SK-N-DZ (cell line): ENCODE measurements around the genes UPF3B, RHOXF2B, CT47A10 and STAG2.

DNA sequence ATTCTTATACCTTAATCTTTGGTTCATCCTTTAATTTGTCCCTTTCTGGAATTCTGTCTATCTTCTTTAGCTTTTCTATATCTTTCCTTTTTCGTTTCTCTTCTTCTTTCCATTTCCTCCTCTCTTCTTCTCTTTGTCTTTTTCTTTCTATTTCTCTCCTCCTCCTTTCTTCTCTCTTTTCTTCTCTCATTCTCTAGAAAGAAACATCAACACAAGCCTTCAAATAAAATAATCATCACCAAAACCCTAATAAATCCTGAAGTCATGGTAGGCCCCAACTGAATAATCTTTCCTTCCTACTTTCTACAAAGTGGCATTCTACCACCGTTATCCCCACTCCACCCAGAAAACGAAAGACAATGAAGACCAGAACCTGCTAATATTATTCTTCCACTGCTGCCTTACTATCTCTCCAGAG, 11.7 kb downstream of the UPF3B start:
RAMPAGE:
- cytosol, long total RNA, result no peak
- nucleus, long total RNA, result no peak

DNA sequence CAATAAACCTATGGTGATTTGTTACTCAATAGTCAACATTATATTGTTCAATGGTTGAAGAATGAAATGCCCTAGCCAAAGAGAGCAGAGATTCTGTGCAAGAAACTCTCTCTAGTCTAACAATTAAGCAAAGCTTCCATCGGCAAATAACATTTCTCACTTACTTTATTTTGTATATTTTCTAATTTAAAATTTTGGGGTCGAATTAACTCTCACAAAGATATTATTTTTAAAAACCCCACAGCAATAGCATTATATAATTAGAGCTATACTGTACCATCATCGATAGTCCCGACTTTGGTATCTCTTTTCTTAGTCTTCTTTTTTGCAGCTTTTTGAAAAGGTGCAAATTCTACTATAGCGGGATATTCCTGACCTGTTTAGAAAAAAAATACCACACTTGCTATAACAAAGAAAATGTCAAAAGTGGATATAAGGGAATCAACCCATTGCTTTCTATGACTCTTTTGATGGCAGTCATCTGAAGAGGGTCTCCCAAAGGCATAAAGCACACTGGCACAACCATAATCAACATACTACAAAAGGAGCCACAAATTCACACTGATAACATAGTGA, 7.8 kb downstream of the UPF3B start:
RAMPAGE:
- cytosol, long total RNA, result no peak
- nucleus, long total RNA, result no peak

DNA sequence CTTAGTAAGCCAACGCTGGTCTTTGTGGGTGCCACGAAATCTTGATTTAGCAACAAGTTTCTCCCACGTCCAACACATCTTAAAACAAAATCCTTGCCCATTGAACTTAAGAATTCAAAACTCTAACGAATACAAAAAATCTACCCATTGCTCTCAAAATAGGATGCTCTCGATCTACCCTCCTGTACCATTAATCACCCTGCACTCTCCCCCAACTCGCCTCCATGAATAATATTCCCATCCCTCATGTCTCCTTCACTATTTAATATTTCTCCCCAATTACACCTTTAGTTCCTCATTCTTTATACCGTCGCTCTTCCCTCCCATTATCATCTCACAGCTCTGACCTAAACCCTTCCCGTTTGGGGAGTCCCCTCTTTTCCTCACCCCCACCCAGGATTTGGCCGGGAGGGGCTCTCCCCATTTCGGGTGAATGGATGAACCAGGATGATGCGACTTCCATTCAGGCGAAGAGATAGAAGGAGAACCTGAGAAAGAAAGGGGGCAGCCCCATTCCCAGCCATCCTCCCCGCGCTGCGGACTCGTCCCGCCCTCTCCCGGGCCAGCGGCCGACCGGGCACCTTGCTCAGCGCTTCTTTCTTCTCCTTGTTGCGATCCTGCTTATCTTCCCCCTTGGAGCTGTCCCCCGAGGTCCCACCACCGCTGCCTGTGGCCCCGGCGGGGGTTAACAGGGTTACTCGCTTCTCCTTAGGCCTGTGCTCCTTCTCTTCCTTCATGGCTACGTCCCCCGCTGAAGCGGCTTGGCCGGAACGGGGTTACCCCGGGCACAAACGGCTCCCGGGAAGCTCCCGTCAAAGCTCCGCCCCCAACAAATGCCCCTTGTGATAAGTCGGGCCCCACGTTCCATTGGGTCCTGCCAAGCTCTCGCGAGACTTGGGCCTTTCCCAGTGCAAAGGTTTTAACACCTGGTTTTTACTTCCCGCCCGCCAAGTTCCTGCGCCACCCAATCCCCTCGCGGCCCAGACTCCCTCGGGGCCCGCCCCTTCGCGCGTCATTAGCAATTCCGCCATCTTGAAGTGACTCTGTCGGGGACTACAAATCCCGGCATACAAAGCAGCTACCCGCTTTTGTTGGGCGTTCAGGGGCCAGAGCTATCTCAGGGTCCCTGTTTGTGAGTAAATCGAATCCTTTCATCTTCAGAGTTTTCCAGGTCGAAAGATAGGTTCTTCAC, at the start of gene UPF3B:
Gene UPF3B (minus strand): TSS at position 772 of the 1,192 bp plus-strand sequence.
RAMPAGE:
- cytosol, long total RNA, result start-site peak on the minus strand centred at position 784 of the sequence, 68 bp wide, 510 and 712 reads in 2 replicates
- nucleus, long total RNA, result start-site peak on the minus strand centred at position 782 of the sequence, 66 bp wide, 623 and 404 reads in 2 replicates

GRCh38 chrX:120077589-120077880, at the start of gene RHOXF2B:
TSS of gene RHOXF2B (minus strand) at chrX:120077690.
RAMPAGE:
- cytosol, long total RNA, result no peak
- nucleus, long total RNA, result no peak

DNA sequence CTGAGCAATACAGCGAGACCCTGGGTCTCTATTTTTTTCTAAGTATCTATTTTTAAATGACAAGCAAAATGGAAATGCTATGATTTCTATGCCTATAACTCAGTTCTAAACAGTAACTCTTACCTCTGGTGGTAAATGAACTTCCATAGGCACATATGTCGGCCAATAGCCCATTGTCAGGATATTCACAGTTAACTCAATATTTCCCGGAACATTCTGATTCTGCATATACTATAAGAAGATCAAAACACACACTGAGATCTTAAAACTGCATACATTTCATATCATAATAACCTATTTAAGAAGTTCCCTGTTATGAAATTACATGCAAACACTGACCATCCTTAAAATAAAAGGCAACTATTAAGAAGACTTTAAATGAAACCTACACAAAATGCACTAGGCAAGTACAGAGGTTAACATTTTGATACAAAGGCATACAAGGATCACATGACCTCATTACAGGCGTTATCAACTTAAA, 23.9 kb downstream of the CUL4B start:
RAMPAGE:
- cytosol, long total RNA, result no peak
- nucleus, long total RNA, result no peak

DNA sequence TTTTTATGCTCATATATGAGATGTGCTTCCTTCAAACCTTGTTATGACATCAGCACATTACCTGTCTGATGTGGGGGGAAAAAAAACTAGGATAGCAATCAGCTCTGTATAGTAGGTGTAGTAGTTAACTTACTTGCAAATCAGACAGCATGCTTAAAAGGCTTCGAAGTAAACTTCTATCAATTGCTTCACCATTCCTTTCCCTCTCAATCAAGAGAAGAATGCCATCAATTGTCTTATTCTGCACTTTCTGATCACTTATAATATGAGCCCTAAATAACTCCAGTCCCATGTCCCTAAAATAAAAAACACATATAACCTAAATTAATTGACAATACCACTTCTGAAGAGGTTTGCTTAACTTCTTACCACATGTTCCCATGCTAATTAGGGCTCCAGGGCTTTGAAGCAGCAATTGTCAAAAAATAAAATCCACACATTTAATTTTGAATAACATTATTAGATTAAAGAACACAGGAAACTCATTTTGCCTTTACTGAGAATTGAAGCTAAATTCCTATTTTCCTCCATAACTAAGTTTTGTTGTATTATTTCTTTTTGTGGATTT, 16.3 kb downstream of the CUL4B start:
RAMPAGE:
- cytosol, long total RNA, result no peak
- nucleus, long total RNA, result no peak

GRCh38 chrX:120874653-120874940, 1.1 kb downstream of the CT47B1 start:
RAMPAGE:
- cytosol, long total RNA, result no peak
- nucleus, long total RNA, result no peak

GRCh38 chrX:120941924-120942261, at the start of gene CT47A10:
TSS of gene CT47A10 (minus strand) at chrX:120942023.
RAMPAGE:
- cytosol, long total RNA, result no peak
- nucleus, long total RNA, result no peak

GRCh38 chrX:123482327-123482978, 250.4 kb downstream of the THOC2 start:
RAMPAGE:
- cytosol, long total RNA, result no peak
- nucleus, long total RNA, result no peak

GRCh38 chrX:123622628-123622981, 110.2 kb downstream of the THOC2 start:
RAMPAGE:
- cytosol, long total RNA, result no peak
- nucleus, long total RNA, result no peak

DNA sequence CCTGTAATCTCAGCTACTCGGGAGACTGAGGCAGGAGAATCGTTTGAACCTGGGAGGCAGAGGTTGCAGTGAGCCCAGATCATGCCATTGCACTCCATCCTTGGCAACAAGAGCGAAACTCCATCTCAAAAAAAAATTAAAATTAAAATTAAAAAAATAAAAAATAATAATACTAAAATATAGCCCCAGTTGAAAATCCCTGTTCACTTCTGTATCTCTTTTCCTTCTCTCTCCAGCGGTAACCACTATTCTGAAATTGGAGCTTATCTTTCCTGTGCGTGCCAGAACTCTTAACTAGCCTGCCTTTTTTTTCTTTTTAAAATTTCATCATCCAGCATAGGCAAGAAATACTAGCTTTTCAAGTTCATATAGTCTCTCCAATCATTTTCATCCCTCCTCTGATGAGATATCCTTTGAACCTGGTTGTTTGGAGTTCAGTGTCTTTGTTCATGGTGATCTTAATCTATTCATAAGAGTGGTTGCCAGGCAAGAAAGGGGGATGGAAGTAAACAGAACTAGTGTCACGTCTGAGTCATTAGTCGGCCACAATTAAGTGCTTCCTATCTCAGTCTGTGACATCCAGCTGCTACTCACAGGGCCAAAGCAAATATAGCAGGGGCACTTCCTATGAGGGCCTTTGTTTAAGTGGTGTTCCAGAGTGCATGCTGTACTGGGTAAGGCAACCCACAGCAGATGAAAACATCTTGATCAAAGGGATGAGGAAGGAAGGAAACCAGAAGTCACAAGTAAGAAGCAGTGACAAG, 56.5 kb upstream of the XIAP start:
RAMPAGE:
- cytosol, long total RNA, result no peak
- nucleus, long total RNA, result no peak

GRCh38 chrX:123906395-123906881, 46.6 kb downstream of the XIAP start:
RAMPAGE:
- cytosol, long total RNA, result no peak
- nucleus, long total RNA, result no peak

RAMPAGE:
- cytosol, long total RNA, result start-site peak on the minus strand at chrX:123961513-123961959, 8 and 9 reads in 2 replicates; start-site peak on the plus strand at chrX:123961738-123961830, 968 and 450 reads in 2 replicates
- nucleus, long total RNA, result start-site peak on the plus strand at chrX:123961759-123961807, 190 and 73 reads in 2 replicates
Observed at GRCh38 chrX:123961074-123962008, at the start of gene STAG2. TSS of gene STAG2 (plus strand) at chrX:123961706.

GRCh38 chrX:124103521-124104574, 142.3 kb downstream of the STAG2 start:
RAMPAGE:
- cytosol, long total RNA, result no peak
- nucleus, long total RNA, result no peak

DNA sequence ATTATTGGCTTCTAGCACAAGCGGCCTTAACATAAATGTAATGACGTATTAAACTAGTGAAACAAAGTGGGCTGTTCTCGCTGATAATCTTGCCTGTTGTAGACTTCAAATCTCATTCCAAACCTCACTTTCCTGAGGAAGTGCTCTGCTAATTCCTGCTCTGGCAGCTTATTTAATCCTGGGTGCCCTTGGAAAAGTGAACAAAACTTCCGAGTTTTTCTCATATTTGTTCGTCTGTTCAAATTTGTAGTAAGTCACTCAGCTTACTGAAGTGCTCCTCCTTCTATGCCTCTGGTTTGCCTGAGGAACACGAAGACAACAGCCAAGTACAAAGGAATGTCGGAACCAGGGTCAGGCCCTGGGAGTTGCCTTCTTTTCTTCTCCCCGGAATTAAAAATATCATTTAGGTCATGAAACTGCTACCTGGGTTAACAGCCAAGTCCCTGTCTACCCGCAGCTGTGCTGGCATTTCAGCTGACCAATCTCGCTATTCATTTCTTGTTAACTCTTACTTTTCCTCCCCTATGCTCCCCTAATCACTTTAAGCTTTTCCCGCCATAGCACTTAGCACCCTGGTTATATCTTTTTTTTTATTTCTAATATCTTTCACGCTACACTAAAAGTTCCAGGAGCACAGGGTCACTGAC, 137.6 kb upstream of the TEX13D start:
RAMPAGE:
- cytosol, long total RNA, result no peak
- nucleus, long total RNA, result no peak

RAMPAGE:
- cytosol, long total RNA, result no peak
- nucleus, long total RNA, result no peak
Observed at GRCh38 chrX:124306715-124307177, 25.7 kb upstream of the TEX13D start.

RAMPAGE:
- cytosol, long total RNA, result no peak
- nucleus, long total RNA, result no peak
Observed at GRCh38 chrX:125394023-125394428, 74.4 kb downstream of the TEX13C start.

DNA sequence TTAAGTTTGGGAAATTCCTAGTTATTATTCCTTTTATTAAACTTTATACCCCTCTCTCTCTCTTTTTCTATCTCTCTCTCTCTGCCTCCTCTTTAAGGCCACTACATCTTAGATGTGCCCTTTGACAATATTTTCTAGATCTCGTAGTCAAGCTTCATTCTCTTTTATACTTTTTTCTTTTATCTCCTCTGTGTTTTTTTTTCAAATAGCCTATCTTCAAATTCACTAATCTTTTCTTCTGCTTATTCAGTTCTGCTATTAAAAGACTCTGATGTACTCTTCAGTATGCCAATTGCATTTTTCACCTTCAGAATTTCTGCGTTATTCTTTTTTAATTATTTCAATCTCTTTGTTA, 402.0 kb downstream of the DCAF12L2 start:
RAMPAGE:
- cytosol, long total RNA, result no peak
- nucleus, long total RNA, result no peak

RAMPAGE:
- cytosol, long total RNA, result no peak
- nucleus, long total RNA, result no peak
Observed at GRCh38 chrX:125898661-125898955, 267.5 kb downstream of the DCAF12L2 start.

GRCh38 chrX:127654656-127655093, 397.5 kb downstream of the ACTRT1 start:
RAMPAGE:
- cytosol, long total RNA, result no peak
- nucleus, long total RNA, result no peak